Hematopoietic multipotent progenitor cell (in vitro differentiated cells): ENCODE data around the genes CCKAR, TBC1D19 and RELL1.

- CAGE, long polyA plus RNA = no peak
Observed at GRCh38 chr4:26238402-26239771, 81.9 kb upstream of the RBPJ start.

- CAGE, long polyA plus RNA = no peak
Observed at GRCh38 chr4:26490019-26490674, at the start of gene CCKAR. Gene CCKAR (minus strand): TSS chr4:26490484.

- CAGE, long polyA plus RNA = no peak
Observed at GRCh38 chr4:26583413-26584209, at the start of gene TBC1D19. Gene TBC1D19 (plus strand): TSS chr4:26584084.

DNA sequence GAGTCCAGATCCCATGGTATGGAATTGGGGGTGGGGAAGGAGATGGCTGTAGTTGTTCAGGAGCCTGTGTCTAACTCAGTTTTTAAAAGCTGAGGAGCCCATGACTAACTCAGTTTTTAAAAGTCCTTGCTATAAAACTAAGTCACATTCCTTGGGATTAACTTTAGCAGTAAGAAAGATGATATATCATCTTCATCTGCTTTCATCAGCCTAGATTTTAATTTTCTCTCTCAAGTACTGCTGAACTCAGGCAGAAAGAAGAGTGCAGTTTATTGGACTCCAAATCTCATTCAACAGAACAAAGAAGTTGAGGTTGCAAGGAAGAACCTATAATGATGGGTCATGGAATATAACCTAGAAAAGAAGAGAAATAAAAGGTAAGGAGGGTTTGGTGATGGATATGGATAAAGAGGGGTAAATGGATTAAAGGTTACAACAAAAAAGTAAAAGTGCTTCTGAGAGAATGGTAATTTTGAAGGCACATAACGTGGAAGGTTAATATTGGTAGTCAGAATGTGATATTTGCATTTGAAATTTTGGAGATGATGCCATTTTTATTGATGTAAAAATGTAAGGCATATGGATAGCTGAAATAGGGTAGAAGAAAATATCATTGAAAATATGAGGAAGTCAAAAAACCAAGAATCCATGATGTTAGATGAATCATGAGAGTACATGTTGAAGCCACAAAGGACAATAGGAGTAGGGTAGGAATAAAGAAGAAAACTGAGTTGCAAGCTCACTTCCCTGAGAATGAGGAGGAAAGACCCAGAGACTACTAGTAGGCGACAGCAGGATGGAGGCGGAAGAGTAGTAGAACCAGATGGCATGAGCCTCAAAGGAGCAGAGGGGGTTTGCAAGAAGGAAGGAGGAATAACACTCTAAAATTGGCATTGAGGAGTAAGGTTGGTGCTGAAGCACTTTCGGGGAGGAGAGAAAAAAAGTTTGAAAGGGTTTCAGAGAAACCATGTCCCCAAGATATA, 96.0 kb upstream of the STIM2 start:
- CAGE, long polyA plus RNA = no peak

GRCh38 chr4:26869633-26870165, 9.1 kb downstream of the STIM2 start:
- CAGE, long polyA plus RNA = no peak

- CAGE, long polyA plus RNA = no peak
Observed at GRCh38 chr4:27088510-27088848, 227.8 kb downstream of the STIM2 start.

DNA sequence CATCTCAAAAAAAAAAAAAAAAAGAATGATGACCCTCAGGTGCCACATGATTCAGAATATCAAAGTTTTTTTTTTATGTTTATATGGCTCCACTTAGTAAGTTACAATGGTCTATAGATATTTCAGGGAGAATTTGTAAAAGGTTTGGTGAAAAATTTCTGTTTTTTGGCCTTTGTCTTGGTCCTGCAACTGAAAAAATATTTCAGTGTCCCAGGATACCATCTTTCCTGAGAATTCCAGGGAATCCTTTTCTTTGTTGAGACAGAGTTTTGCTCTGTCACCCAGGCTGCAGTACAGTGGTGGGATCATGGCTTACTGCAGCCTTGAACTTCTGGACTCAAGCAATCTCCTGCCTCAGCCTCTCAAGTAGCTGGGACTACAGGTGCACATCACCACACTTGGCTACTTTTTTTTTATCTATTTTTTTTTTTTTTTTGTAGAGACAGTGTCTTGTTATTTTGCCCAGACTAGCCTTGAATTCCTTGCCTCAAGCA, 280.5 kb downstream of the STIM2 start:
- CAGE, long polyA plus RNA = no peak

DNA sequence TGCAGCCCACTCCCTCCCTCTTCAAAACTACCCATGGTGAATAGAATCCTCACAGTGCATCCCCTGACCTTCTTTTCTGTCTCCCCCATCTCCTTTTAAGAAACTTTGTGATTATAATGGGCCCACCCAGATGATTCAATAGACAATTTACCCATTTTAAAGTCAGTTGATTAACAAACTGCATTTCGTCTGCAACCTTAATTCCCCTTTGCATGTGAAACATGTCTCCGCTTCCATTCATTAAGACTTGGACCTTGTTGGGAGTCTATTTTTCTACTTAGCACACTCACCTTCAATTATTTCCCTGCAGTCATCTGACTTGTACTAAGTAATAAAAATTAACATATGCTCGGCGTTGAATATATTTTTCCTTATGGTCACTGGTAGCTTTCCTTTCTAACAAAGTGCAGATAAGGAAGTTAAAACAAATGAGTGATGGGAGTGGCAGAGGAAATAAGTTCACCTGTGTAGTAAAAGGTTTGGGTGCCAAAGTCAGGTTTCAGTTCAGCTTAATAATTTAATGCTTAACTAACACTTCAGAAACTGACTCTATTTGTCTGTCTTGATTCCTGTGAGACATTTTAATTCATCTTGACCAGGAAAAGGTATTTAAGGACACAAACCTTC, 184.3 kb downstream of the PCDH7 start:
- CAGE, long polyA plus RNA = no peak

DNA sequence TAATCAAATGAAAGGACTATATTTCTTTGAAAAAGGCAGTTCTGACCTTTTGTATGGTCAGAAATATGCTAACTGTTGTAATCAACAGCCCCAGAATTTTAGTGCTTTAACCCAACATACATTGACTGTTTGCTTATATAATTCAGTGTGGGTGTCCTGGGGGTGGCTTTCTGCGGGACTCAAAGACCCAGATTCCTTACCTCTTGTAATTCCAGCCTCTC, 301.1 kb downstream of the PCDH7 start:
- CAGE, long polyA plus RNA = no peak

DNA sequence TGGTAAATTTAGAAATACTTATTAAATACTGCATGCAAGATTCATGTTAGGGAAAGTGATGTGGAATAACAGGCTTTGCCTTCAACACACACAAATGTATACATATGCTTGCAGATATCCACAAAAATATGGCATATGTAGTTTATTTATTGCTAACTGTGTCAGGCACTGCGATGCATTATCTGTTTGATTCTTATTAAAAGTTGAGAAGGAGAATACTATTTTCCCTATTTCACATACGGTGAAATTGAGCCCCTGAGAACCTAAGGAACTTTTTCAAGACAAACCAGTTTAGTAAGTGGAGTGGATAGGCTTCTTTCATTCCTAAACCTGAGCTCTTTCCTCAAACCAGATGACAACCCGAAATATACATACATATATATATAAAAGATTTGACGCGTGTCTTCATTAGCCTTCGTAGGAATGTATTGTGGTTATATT, 379.3 kb downstream of the PCDH7 start:
- CAGE, long polyA plus RNA = no peak

GRCh38 chr4:33558933-33559195, 2685.4 kb downstream of the ARAP2 start:
- CAGE, long polyA plus RNA = no peak

GRCh38 chr4:34436020-34436588, 1808.2 kb downstream of the ARAP2 start:
- CAGE, long polyA plus RNA = no peak

- CAGE, long polyA plus RNA = no peak
Observed at GRCh38 chr4:35988712-35988934, 255.7 kb downstream of the ARAP2 start.

DNA sequence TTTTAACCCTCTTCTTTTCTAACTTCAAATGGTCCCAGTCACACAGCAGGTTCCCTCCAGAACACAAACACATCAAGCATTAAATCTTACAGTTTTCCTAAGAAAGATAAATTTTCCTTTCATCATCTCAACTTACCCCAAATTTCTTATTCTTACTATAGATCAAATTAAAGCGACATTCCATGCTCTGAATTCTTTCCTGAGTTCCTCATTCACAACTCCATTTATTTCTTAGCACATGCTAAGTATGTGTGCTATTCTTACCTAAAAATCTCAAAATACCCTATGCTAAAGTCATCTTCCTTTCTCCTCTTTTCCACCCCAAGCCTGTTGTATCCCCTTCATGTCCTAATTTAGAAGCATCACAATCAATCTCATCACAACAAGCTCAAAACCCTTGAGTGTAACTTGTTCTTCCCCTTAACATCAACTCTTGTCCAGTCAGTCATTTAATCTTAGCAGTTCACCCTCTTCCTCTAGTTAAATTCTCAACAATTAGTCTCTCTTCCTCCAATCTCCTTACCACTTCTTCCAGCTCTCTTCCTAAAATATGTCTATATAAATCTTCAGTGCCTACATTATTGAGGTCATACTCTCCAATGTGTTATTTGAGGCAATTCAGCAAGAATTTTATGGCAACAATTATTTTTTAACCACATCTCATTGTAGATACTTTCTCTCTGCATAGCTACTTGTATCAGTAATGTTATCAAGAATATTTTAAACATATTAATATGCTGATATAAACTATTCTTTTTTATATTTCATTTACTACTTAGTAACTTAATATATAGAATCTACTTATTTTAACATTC, 95.2 kb downstream of the ARAP2 start:
- CAGE, long polyA plus RNA = no peak

GRCh38 chr4:36322723-36323474, 41.5 kb downstream of the DTHD1 start:
- CAGE, long polyA plus RNA = no peak

GRCh38 chr4:36385530-36386352, 104.3 kb downstream of the DTHD1 start:
- CAGE, long polyA plus RNA = no peak

DNA sequence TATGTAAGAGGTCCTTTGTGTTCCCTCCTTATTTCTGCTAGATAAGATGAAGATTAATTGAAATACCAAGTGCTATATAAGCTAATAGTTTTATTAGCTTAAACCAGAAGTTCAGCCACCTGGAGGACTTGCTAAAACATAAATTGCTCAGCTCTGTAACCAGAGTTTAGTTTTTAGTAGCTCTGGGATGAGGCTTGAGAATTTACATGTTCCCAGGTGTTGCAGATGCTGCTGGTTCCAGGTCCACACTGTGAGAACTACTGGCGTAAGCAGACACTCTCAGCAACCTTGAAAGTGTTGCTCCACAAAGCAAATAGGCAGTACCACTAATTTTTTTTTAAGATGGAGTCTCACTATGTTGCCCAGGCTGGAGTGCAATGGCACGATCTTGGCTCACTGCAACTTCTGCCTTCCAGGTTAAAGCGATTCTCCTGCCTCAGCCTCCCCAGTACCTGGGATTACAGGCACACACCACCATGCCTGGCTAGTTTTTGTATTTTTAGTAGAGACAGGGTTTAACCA, 25.3 kb upstream of the C4orf19 start:
- CAGE, long polyA plus RNA = no peak

DNA sequence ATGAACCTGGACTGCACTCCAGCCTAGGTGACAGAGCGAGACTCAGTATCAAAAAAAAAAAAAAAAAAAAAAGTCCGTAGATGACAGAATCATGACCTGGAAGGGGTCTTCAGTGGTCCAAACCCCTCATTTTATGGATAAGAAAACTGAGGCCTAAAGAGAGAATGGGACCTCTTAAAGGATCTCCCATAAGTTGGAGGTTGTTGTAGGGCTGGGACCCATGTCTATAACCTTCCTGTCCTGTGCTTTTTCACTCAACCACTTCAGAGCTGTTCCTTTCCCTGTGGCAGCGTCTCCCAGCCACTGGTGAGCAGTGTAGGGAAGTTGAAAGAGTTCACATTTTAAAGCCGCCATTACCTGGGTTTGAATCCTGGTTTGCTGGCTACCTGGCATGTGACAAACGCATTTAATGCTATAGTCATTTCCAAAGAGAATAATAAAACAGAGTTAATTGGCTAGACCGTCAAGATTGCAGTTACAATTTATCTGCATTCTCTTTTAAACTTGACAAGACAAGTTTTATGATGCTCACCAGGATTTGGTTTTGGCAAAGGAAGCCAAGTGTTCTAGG, 9.3 kb downstream of the C4orf19 start:
- CAGE, long polyA plus RNA = no peak

- CAGE, long polyA plus RNA = no peak
Observed at GRCh38 chr4:37686145-37687260, at the start of gene RELL1. Gene RELL1 (minus strand): TSS chr4:37686376.

GRCh38 chr4:37825546-37826052, 887 bp upstream of the PGM2 start:
- CAGE, long polyA plus RNA = no peak